Caco-2 (cell line): ENCODE measurements around a stretch of chr17.

GRCh38 chr17:64808294-64809072 lies 110.8 kb downstream of the LRRC37A3 start:
- PRO-cap, result no peak
- RRBS, result no CpG with 5 or more reads among the region's 9 CpGs

- PRO-cap, result no peak
- RRBS, result no CpG with 5 or more reads among the region's 8 CpGs
These were observed 104.1 kb downstream of the LRRC37A3 start for GRCh38 chr17:64815058-64815707.

DNA sequence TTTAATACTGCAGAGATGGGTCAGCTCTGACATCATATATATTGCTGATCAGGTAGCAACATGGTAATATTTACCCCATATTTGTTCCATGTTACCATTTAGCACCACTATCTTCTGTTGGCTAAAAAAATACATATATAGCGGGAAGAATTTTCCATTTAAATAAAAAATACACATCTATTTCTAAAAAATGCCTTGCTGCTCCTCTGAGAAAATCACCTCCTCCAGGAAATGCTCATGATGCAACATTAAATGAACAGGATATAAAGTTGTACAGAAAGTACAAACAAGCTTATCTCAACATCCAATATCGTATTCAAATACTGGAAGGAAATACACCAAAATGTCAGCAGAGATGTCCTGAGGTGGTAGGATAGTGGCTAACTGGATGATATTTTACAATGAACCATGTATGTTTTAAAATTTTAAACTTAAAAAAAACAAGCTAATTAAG lies 21.4 kb downstream of the GNA13 start:
- PRO-cap, result no peak
- RRBS, result no CpG with 5 or more reads among the region's 2 CpGs

GRCh38 chr17:65183647-65183975 lies 46.4 kb downstream of the RGS9 start:
- PRO-cap, result no peak
- RRBS, result 34% methylated on average over 3 of the region's 7 CpGs

- PRO-cap, result no peak
- RRBS, result no CpG with 5 or more reads among the region's 12 CpGs
These were observed 66.3 kb downstream of the AXIN2 start for GRCh38 chr17:65495150-65495578.

GRCh38 chr17:65556366-65557062 lies 4.9 kb downstream of the AXIN2 start:
- PRO-cap, result no peak
- RRBS, result no CpG with 5 or more reads among the region's 13 CpGs

- PRO-cap, result unidirectional peak, minus-strand start at chr17:65595120
- RRBS, result 89% methylated on average over 1 of the region's 5 CpGs
These were observed 33.6 kb upstream of the AXIN2 start for GRCh38 chr17:65594935-65595516.

DNA sequence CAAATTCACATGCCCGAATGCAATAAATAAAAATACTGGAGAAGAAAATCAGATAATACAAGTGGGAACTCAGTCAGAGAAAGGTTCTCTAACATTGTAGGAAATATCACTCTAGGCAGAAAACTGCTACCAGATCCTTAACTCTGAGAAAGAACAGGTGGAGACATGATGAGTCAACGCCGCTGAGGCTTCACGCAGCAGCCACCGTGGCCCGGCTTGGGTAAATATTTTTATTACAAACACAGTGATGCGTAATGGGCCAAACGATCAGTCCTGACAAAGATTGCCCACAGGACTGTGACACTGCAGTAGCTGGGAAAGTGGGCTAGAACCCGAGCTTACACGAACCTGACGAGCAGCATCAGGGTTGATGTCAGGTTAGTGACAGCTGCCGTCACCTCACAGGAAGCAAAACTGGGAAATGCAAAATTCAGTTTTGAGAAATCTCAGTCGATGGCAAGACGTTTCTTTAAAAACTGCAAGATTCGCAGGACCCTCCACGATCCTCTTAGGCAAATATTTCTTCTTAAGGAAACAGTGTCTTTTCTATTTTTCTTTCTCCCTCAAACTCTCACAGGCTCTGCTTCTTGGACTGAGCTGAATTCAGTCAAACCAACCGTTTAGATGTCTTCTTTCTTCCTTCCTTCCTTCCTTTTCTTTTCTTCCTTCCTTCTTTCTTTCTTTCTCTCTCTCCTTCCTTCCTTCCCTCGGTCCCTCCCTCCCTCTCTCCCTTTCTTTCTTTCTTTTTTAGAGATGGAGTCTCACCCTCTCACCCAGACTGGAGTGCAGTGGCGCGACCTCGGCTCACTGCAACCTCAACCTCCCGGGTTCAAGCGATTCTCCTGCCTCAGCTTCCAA lies 67.0 kb upstream of the AXIN2 start:
- PRO-cap, result no peak
- RRBS, result no CpG with 5 or more reads among the region's 23 CpGs

DNA sequence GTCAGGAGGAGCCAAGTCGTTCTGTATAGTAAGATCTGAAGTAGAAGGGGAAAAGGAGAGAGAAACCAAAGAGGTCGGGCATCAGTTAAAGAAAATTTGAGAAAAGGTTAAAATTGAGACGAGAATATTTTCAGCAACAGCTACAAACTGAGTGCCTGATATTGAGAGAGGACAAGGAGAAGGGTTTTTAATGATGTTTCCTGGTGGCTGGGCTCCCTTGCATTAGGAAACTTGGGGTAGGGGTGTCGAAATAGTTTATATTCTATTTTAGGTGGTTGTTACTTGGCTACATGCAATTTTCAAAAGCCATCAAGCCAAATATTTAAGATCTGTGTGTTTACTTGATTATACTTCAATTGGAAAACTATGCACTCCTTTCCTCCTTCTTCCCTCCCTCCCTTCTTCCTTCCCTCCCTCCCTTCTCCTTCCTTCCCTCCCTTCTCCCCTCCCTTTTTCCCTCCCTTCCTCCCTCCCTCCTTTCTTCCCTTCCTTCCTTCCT lies 1.7 kb upstream of the APOH start:
- PRO-cap, result no peak
- RRBS, result no CpG with 5 or more reads among the region's 4 CpGs

DNA sequence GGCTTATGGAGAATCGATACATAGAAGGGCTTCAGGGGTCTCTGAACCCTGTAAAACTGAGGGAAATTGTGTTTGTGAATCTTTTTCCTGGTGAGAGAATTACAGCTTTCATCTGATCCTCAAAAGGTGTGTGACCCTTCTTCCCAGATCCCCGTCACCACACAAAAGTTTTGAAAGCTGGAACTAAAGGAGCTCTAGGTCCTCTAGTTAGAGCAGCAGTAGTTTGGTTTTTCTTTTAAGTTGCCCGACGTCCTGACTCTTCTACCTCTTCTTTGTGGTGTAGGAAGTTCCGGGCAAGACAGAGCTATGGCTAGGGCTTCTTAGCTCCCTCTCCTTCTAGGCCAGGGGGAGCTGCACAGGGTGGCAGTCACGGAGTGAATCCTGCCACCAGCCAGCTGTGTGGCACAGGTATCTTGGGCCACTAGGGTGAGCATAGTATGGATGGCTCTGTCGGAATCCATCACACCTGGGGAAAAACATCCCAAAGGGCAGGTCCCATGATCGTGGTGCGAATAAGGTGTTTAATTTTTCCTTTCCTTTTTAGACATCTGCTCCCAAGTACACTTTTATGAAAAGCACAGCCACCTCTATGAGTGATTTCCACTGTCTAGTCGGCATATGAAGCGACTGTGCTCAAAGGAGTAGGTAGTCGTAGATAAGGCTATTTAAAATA lies 1.9 kb downstream of the PRKCA start:
- PRO-cap, result no peak
- RRBS, result no CpG with 5 or more reads among the region's 12 CpGs

GRCh38 chr17:66329205-66329669 lies 26.8 kb downstream of the PRKCA start:
- PRO-cap, result no peak
- RRBS, result no CpG with 5 or more reads among the region's 4 CpGs

GRCh38 chr17:66397996-66398947 lies 95.9 kb downstream of the PRKCA start:
- PRO-cap, result no peak
- RRBS, result no CpG with 5 or more reads among the region's 12 CpGs

DNA sequence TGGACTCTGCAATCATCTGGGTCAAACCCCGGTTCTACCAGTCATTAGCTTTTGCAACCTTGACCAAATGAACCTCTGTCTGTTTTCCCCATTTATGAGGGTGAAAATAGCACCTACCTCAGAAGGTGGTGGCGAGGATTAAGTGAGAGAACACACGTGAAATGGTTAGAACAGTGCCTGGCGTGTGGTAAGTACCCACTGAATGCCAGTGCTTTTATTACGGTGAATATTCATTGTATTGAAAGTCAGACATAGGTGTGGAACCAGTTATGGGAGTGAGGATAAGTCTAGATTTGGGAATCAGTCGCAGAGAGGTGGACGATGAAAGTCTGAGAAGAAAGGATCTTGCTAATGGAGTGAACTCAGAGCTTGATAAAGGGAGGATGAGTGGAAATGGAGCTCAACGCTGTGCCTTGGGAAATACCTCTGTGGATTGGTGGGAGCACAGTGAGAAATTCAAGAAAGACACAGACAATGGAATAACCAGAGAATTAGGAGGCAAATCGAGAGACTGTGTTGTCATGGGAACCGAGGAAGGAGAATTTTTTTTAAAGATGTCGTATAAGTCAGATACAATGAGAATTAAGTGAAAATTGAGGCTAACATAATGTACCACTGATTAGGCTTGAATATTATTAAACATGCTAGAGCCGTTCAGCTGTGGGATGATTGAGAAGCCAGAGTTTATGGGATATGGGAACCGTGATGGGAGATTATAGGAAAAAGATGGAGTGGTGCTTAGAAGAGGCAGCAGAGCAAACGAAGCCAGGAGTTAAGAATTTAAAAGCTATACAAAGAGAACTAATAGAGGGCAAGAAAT lies 134.1 kb downstream of the PRKCA start:
- PRO-cap, result no peak
- RRBS, result no CpG with 5 or more reads among the region's 14 CpGs

DNA sequence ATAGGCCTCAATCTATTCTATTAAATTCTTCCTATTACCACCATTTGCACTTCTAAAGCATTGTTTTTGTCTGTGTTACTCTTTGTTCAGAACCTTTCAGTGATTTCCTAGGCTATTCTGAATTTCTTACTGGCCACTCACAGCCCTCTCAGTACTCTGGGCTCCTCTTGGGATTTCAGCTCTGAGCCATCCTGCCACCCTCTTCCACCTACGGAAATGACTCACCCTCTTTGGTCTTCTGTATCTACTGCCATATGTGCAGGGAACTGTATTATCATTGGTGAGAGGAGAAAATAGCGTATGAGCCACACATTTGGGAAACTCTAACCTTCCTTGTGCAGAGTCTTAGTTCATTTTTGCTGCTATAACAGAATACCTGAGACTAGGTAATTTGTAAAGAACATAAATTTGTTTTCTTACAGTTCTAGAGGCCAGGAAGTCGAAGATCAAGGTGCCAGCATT lies 191.5 kb downstream of the PRKCA start:
- PRO-cap, result no peak
- RRBS, result no CpG with 5 or more reads among the region's 3 CpGs

DNA sequence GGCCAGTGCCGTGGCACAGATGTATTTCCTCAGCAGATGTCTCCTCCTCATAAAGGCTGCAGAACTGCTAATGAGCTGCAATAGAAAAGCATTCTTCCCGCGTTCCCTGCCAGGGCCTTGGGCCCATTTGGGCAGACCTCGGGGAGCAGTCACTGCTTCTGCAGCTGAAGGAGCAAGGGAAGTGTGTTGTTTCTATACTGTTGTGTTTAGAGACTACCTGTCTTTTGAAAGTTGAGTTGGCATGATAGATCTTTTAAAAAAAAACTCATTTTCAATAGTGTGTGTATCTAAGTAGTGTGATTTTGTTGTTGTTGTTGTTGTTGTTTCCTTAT lies 152.5 kb upstream of the CACNG5 start:
- PRO-cap, result no peak
- RRBS, result no CpG with 5 or more reads among the region's 4 CpGs

DNA sequence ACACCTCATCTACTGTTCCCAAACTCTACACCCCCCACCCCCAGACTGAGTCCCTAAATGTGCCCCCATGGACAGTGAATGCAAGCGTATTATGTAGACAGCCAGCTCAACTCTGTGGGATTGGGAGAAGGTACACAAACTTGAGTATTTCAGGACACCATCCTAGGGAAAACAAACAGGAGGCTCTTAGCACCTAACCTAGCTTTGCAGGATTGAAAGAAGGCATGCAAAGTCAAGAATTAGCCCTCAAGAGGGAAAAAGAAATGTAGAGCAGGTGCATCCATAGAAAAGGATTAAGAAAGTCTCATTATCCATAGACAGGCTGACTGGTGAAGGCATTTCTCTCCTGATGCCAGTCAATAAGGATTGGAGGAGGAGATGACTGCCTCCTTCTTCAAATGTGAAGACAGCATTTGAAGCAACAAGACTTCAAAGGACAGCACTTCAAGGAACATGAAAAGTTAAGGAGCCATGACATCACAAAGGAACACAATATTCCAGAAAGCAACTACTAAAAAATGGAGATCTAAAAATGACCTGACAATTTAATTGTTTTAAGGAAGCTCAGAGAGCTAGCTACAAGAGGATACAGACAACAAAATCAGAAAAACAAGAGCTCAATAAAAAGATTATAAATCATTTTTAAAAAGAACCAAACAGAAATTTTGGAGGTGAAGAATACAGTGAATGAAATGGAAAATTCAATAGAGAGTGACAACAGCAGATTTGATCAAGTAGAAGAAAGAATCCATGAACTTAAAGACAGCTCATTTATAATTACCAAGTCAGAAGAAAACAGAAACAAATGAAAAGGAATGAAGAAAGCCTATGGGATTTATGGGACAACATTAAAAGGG lies 136.9 kb upstream of the CACNG5 start:
- PRO-cap, result no peak
- RRBS, result no CpG with 5 or more reads among the region's 1 CpG

- PRO-cap, result no peak
- RRBS, result no CpG with 5 or more reads among the region's 12 CpGs
These were observed 58.9 kb upstream of the CACNG5 start for GRCh38 chr17:66775819-66776569.

DNA sequence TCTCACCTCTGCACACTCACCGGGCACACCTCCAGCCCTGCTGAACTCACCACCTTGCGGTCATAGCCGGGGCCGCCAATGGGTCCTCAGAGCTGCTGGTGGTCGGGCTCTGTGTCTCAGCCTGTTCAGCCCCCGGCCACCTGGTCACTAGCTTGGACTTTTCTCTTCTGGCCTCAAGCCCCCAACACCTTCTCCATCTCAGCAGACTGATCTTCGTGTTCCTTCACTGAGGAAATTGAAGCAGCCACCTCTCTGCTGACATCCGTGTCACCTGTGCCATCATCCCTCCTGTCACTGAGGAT lies 53.5 kb upstream of the CACNG4 start:
- PRO-cap, result no peak
- RRBS, result 92% methylated on average over 5 of the region's 8 CpGs

GRCh38 chr17:67074268-67075412 lies 30.3 kb downstream of the CACNG1 start:
- PRO-cap, result no peak
- RRBS, result no CpG with 5 or more reads among the region's 6 CpGs

GRCh38 chr17:67188782-67189635 lies 56.0 kb downstream of the HELZ start:
- PRO-cap, result no peak
- RRBS, result no CpG with 5 or more reads among the region's 4 CpGs